ENCODE measurements around a stretch of chr13.

- PRO-cap: no peak
Observed at GRCh38 chr13:106518159-106518588, 17.3 kb downstream of the EFNB2 start.

DNA sequence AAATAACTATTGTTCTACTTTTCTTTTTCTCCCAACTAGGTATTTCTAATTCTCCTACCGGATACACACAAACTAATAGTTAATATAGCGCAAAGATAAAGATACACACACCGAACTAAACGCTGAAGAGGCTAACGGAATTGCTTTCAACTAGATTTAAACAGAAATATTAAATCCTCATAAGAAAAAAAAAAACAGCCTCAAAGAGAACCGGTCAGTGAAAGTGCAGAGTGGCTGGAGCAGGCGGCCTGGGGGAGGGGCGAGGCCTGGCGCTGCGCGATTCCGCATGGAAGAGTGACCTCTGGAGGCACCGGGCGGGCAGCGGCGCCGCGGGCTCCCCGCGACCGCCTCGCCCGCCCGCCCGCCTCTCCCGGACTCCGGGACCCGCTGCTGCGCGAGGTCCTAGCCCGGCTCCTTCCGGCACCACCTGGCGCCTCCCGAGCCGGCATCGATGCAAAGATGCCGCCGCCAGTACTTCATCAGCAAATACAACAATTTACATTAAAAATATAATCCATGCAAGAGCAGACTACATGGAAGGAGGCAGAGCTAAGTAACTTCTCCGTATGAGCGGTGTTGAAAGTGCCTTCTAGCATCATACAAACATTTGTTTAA, 2.4 kb downstream of the EFNB2 start:
- PRO-cap: bidirectional peak, plus-strand start at position 527 of the sequence, minus-strand start at position 363 of the sequence

DNA sequence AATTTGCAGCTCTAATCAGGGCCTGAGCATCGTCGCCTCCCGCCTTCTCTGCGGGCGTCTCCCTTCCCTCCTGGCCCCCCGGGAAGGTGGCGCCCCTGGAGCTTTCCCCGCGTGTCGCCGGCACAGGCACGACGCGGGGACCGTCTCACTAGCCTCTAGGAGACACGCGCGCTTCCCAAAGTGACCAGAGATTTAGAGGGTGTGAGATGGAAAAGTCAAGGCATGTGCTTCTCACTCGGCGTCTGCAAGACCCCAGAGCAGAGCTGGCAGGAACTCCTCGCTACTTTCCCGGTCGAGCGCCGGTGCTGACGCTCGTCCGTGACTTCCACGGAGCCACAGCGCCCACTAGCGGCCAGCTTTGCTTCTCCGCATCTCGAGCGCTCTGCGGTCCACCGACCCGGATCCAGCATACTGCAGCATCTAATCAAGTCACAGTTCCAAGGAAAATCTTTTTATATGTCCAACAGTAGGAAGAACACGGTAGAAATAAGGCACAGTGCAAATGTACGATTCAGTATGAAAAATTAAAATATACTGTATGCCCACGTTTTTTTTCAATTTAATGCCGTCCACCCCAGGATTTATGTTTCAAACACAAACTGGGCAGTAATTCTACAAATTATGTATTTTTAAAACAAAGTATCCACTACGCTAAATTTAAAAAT, 947 bp upstream of the EFNB2 start:
- PRO-cap: no peak

- PRO-cap: no peak
Observed at GRCh38 chr13:106556932-106558024, 10.7 kb downstream of the ARGLU1 start.

- PRO-cap: no peak
Observed at GRCh38 chr13:106617369-106618034, 49.6 kb upstream of the ARGLU1 start.

DNA sequence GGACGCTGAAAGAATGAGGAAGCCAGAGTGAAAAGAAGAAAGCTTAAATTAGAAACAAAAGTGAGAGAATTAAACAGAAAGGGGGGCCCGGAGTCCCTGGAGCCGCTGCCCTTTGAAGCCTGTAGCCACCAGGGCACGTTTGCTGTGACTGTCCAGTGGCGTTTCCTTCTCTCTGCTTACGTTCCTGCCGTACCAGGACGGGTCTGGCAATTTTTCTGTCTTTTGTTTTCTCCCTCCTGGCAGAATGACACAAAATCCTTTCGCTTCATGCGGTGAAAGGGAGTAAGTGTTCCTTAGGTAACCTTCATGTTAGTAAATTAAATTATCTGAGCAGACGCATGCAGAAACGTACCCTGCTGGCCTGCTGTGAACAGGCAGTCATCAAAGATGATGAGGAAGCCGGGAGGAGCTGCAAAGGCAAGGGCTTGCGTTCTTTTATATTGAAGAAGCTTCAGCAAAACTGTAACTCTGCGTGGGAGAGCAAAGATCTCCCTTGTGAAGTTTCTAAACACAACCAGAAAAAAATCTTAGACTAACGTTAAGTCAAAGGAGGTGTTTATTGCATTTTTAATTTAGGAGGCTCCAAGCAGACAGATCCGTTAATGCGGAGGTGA, 299.4 kb upstream of the ARGLU1 start:
- PRO-cap: no peak

DNA sequence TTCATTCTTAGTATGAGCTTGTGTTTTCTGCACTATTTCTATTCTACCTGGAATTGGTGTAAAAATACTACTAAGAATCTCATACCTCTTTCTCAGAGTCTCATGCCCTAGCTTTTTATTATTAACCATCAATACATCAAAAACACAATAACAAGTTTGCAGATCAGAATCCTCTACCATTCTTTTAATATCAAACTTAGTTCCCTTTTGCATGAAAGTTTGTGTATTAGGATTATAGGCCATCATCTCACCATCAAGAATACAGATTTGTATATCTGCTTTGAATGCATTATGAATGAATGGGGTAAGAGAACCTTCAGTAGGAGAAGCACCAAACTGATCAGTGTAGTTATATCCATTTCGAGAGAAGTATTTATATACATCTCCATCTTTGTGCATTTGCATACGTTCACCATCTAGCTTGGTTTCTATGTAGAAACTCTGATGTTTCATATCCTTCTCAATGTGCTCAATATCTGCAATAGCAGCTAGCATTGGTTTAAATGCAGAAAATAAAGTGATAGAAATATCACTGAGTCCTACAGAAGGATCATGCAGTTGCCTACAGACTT, 5.2 kb downstream of the LIG4 start:
- PRO-cap: no peak

DNA sequence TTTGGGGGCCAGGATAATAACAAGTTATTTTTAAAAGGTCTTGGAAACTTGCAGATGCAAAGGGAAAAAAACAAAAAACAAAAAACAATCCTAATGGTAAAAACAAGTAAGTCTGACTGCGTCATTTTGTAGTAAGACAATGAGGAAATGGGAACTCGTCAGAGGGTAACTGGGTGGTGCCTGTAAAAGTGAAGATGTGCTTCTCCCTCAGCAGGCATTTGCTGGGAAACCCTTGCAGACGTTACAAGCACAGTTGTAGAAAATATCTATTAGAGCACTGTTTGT, 2.2 kb upstream of the TNFSF13B start:
- PRO-cap: no peak

- PRO-cap: unidirectional peak, plus-strand start at chr13:108403097
Observed at GRCh38 chr13:108402918-108403403, 133.4 kb downstream of the TNFSF13B start.

DNA sequence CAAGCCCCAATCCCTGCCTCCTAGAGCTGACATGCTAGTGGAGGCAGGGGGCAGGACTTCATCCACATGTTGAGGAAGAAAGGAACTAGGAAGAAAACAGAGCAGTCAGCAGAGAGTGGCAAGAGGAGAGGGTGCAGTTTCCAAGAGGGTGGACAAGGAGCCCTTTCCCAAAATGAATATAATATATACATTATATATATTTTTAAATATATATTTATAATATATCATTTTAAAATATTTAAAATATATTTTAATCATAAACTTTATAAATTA, 328.5 kb downstream of the MYO16 start:
- PRO-cap: no peak

- PRO-cap: no peak
Observed at GRCh38 chr13:109100601-109101129, 471.3 kb downstream of the MYO16 start.

GRCh38 chr13:109155018-109155928, 525.9 kb downstream of the MYO16 start:
- PRO-cap: no peak

DNA sequence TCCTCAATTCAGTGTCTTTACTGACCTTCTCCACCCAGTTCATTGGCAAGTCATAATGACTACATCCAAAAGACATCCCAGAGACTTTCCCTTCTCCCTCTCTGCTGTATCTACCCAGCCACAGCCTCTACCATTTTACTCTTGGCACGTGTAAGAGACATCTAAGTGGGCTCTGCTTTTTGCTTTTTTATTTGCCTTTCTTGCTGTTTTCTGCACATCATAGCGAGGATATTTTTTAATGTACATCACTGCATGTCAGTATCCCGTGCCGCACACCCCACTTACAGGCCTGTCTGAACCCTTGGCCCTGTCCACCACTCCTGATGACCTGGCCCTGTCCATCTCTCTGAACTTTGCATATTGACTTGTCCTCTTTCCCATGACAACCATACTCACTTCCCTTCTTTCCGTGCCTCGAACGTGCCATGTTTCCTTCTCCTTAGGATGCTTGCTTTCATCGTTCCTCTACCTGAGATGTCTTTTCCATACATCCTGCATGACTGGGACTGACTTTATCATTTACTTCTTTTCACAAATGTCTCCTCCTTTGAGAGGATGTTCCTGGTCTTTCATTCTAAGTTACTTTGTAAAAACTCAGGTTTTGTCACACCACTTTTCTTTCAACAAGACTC, 391.8 kb downstream of the IRS2 start:
- PRO-cap: no peak

DNA sequence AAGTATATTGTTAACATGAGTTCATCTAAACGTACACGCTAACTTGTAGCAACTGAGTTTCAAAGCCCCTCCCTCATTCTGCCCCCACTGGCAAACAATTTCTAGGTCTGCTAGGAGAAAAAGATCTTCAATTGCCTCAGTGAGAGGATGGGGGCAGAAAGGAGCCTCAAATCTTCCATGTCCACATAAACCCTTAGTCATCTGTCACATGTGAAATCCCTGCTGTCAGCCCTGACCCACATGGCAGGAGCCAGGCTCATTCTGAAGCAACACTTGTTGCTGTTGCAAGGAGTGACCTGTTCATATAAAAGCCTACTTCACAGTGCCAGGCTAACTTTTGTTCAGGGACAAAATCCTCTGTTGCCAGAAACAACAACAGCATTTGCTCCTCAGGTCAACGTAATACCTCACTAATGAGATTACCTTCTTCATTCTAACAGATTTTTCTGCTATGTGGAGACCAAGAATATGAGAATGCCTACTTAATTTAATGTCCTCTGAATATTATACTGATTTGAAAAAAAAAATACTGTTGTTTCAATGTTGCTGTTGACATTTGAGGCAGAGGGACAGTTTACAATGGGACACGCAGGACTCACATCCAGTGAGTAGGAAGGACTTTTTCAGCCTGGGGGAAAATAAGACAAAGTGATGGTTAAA, 70.4 kb downstream of the IRS2 start:
- PRO-cap: no peak

DNA sequence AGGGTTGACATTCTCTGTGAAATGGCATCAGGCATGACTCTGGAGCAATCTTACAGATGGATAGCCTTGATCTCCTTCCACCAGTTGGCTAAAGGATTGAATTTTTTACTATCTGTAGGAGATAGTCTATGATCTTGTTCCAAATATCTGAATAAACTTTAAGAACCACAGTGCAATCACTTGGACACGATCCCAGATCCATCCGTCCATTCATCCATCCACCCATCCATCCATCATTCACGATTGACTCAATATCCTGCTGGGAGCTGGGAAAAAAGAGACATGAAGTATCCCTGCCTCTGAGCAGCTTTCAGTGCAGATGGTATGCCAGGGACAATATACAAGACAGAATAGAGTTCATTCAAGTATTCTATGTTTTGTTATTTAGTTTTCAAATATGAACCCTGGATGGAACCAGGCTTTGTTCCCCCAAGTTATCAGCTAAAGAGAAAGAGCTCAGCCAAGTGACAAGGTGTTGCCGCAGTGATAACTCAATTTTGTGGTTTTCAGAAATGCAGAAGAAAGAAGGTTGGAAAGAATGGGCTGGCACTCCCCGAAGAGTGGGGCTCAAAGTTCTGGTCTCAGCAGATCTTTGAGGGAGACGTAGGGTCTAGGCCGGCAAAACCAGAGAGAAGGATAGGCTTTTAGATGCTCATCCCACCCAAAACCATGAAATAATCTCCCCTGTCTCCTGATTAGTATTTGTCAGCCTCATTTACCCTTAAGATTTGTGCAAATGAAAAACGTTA, 66.3 kb downstream of the IRS2 start:
- PRO-cap: no peak

DNA sequence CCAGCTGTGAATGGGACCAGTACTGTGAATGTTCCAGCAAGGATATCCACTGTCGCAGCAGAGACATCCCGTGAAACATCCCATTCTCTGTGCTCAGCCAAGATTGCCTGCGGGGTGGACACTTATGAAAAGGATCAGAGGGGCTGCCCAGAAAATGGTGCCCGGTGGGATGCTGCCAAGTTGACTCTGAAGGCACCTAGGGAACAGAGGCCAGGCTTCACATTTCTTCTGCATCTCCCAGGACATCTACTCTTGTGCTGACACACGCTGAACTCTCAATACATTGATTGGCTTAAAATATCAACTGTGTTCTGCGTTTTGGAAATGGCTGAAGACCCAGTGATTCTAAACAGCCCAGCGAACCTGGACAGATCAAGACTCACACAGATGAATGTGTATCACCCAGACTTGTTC, 15.8 kb downstream of the IRS2 start:
- PRO-cap: no peak

GRCh38 chr13:109779959-109780286, 6.5 kb downstream of the IRS2 start:
- PRO-cap: no peak

DNA sequence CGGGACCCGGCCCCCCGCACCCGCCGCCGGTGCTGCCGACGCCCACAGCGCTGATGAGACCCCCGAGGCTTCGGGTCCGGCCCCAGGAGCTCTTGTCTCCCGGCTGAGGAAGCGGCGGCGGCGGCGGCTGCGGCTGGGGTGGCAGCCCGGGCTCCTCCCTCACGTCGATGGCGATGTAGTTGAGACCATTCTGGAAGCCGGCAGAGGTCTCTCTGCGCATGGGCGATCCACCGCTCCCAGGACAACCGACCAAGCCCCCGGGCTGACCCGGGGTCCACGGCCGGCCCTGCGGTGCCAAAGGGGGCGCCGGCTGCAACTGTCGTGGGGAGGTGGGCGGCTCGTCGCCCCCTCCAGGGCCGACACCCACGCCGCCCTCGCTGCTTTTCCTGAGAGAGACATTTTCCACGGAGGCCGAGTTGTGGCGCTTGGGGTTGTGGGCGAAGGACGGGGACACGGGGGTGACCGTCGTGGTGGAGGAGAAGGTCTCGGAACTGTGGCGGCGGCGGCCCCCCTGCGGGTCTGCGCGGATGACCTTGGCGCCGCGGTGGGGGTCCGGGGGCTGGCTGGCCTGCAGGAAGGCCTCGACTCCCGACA, 4.2 kb downstream of the IRS2 start:
- PRO-cap: unidirectional peak, minus-strand start at position 169 of the sequence

GRCh38 chr13:109790122-109790589, 3.8 kb upstream of the IRS2 start:
- PRO-cap: no peak

GRCh38 chr13:110149365-110150561, 157.2 kb downstream of the COL4A1 start:
- PRO-cap: no peak